Myometrial cell (primary cell): ENCODE results near the gene C1orf174.

- RAMPAGE, long total RNA, result no peak
These were observed 15.0 kb upstream of the ARHGEF16 start for GRCh38 chr1:3439567-3439824.

- RAMPAGE, long total RNA, result no peak
These were observed 708 bp upstream of the ARHGEF16 start for GRCh38 chr1:3453743-3454171.

GRCh38 chr1:3459320-3460048, 5.0 kb downstream of the ARHGEF16 start:
- RAMPAGE, long total RNA, result no peak

DNA sequence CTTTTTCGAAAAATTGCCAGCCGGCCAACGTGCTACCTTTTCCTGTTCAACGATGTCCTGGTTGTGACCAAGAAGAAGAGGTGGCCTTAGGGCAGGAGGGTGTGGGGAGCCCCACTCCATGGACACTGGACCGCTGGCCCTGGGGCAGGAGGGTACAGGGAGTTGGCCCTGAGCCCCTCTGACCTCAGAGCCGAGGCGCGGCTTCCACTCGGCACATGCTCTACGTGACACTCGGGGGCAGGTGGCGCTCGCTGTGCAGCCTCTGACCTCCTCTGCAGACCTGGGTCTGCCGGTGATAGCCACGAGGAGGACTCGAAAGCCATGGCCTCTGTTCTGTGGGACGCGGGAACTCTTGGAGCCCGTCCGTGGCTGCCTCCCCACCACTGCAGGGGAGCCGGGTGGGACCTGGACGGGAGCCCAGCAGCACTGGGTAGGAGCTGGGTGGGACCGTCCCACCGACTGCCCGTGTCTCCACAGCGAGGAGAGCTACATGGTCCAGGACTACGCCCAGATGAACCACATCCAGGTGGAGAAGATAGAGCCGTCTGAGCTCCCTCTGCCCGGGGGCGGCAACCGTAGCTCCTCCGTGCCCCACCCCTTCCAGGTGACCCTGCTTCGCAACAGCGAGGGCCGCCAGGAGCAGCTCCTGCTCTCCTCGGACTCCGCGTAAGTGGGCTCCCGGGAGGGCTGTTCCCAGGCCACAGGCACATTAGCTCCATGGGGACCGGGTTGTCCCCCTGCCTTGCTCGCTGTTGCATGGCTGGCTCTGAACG, 23.7 kb downstream of the ARHGEF16 start:
- RAMPAGE, long total RNA, result no peak

- RAMPAGE, long total RNA, result no peak
These were observed 50.3 kb downstream of the ARHGEF16 start for GRCh38 chr1:3504771-3505127.

GRCh38 chr1:3542929-3543891, 68.1 kb downstream of the MEGF6 start:
- RAMPAGE, long total RNA, result no peak

- RAMPAGE, long total RNA, result no peak
These were observed 49.8 kb downstream of the MEGF6 start for GRCh38 chr1:3561438-3561903.

DNA sequence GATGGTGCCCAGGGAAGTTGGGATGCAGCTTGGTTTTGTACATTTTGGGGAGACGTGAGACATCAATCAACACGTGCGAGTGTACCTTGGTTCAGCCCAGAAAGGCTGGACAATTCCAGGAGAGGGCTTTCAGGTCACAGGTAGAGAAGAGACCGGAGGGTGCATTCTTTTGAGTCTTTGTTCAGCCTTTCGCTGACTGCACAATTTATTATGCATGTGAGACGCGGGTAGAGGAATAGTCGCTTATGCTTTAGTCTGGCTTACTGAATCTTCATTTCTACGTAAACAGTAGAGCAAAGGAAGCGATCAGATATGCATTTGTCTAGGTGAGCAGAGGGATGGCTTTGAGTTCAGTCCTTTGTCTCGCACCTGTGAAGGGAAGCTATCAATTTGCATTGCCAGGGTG, 499 bp upstream of the LRRC47 start:
- RAMPAGE, long total RNA, result no peak

DNA sequence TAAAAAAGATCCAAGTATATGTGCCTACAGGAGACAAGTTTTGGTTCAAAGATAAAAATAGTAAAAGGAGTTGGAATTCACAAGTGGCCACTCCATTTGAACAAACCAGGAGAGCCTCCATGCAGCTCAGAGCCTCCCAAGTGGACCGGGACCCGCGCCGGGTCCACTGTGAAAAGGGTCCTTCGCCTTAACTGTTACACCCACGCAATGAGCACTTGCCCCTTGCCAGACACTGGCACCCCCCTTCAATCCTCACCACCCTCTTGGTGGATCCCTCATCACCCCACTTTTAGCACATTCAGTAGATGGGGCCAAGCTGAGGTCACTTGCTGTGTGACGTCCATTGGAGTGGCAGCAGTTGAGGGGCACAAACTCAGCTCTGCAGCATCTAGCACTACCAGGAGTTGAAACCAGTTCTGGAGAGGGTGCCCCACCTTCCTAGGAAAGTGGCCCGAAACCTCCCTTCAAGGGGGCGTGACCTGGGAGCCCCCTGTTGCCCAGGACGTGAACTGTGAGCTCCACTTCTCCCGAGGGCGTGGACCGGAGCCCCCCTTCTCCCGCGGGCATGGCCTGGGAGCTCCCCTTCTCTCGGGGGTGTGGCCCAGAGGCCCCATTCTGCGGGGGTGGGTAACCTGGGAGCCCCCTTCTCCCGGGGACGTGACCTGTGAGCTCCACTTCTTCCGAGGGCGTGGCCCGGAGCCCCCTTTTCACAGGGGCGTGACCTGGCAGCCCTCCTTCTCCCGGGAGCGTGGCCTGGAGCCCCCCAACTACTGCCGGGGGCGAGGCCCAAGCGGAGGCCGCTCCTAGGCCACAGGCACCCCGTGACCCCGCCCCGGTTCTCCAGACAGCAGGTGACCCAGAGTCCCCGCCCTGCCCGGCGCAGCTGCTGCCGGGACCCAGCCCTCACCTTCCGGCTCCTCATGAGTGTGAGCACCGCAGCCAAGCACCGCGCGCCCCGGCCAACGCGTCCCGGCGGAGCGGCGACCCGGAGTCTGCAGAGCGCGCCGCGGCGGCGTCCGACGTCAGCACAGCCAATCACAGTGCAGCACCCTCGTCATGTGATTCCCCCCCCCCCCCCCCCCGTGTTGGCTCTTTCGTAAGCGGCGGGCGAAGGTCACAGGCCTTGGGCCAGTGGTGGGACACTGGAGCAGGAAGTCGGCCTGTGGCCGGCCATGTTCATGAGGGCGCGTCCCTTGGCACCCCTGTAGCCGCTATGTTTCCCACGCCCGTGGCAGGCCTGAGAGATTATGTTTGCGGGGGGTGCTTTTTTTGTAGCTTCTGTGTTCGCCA, at the start of gene C1orf174:
Gene C1orf174 (minus strand): TSS at position 1,008 of the 1,290 bp plus-strand sequence.
- RAMPAGE, long total RNA, result start-site peak on the minus strand centred at position 986 of the sequence, 51 bp wide, 489 and 452 reads in 2 replicates

GRCh38 chr1:3976726-3977186, 76.7 kb upstream of the C1orf174 start:
- RAMPAGE, long total RNA, result no peak

GRCh38 chr1:4159306-4159654, 259.2 kb upstream of the C1orf174 start:
- RAMPAGE, long total RNA, result no peak

DNA sequence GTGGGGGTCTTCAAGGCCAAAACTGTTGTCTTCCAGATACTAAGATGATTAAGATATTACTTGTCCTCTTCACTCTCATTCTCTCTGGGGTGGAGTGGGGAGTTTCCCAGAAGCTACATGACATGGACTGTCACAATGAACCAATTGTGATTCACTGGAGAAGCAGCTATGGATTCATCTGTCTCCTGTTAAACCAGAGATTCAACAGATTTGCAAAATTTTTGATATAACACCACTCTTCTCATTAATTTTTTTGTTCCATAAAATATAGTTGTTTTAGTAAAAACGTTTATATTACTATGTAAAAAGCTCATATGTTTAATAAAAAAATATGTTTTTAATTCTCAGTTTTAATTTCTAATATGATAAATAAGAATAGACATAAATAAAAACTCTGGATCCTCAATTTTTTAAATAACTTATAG, 98.1 kb upstream of the AJAP1 start:
- RAMPAGE, long total RNA, result no peak

DNA sequence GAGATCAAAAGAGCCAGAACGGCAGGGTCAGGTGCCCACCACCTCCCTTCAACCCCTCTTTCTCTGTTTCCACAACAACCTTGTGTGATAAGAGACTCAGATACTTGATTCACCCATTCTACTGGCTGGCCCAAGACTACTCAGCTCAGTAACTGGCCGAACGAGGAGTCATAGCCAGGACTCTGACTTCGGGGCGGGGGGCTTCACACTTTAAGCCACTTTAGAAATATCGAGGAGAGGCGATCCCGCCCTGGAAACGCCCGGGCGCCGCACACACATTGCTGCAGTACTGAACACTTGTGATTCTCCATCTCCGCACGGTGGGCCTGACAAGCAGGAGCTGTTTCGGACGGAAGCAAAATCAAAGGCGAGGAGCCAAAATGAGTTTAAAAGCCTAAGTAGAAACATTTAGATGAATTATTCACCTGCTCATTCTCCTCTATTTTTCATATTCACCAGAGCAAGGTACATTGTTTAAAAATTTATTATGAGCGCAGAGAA, 182.1 kb downstream of the NPHP4 start:
- RAMPAGE, long total RNA, result no peak

GRCh38 chr1:5907969-5908361, 84.3 kb downstream of the NPHP4 start:
- RAMPAGE, long total RNA, result no peak

GRCh38 chr1:5917298-5918029, 74.8 kb downstream of the NPHP4 start:
- RAMPAGE, long total RNA, result no peak

DNA sequence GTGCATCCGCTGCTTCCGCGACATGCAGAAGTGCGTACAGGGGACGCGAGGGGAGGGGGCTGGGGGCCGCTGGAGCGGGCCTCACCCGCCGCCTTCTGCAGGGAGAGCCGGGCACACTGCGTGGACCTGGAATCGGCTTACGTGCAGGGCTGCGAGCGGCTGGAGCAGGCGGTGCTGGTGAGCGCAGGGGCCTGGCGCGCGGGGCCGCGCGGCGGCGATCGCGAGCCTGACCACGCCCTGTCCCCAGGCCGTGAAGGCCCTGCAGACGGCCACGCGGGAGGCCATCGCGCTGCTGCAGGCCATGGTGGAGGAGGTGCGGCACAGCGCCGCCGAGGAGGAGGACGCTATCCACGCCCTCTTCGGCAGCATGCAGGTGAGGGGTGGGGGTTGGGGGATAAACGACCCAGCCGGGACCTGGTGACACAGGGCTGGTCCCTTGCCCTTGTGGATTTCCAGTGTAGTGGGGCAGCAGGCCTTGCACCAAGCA, 3.3 kb downstream of the RNF207 start:
- RAMPAGE, long total RNA, result no peak

GRCh38 chr1:6392070-6392609, 1.4 kb downstream of the ACOT7 start:
- RAMPAGE, long total RNA, result no peak

GRCh38 chr1:6449959-6450637, 15.9 kb downstream of the TNFRSF25 start:
- RAMPAGE, long total RNA, result no peak

DNA sequence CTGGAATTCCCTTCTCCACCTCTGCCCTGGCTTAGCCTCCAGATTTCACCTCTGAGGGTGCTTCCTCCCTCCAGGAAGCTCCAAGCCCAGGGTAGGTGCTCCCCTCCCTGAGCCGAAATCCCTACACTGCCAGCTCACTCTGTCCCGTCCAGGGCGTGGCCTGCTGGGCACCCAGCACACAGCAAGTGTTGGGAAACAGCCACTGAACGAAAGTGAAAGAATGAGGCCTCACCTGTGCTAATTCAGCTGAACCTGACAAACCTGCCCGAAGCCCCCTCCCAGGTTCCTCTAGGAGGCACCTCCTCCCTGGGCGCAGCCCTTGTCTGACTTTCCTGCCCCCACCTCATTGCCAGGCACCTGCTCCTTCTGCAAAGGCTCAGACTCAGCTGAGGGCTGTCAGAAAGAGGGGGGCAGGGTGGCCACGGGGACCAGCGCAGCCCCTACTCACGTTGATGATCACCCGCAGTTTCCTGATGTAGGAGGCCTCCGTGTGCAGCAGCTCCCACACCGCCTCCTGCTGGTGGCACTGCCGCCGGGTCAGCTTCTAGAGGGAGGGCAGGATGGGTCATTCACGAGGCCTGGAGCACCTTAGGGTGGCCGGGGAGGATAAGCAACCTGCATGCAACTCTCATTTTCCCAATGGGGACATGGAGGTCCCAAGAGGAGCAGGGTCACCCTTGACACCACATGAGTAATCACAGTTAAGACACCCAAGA, 6.3 kb upstream of the TNFRSF25 start:
- RAMPAGE, long total RNA, result no peak

DNA sequence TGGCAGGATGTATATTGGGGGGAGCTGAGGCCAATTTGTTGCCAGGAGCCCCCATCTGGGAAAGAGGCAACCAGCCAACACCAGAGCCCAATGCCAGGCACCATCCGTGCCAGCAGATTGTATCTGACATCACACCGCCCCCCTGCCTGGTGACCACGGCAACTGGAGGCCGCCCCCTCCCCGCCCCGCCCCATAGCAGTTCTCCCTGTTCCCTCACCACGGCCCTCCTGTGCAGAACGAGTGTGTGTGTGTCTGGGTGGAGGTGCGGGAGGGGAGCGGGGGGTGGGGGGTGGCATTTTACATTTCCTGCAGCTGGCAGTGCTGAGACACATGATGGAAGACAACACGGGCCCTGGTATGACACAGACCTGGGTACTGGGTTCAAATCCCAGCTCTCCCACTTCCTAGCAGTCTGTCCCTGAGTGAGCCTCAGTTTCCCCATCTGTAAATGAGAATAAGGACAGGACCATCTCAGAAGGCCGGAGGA, 3.7 kb upstream of the PLEKHG5 start:
- RAMPAGE, long total RNA, result no peak